ENCODE results near the gene TARBP1.

- PRO-cap, result no peak
These were observed 14.8 kb downstream of the DISC1 start for GRCh38 chr1:231641301-231641829.

DNA sequence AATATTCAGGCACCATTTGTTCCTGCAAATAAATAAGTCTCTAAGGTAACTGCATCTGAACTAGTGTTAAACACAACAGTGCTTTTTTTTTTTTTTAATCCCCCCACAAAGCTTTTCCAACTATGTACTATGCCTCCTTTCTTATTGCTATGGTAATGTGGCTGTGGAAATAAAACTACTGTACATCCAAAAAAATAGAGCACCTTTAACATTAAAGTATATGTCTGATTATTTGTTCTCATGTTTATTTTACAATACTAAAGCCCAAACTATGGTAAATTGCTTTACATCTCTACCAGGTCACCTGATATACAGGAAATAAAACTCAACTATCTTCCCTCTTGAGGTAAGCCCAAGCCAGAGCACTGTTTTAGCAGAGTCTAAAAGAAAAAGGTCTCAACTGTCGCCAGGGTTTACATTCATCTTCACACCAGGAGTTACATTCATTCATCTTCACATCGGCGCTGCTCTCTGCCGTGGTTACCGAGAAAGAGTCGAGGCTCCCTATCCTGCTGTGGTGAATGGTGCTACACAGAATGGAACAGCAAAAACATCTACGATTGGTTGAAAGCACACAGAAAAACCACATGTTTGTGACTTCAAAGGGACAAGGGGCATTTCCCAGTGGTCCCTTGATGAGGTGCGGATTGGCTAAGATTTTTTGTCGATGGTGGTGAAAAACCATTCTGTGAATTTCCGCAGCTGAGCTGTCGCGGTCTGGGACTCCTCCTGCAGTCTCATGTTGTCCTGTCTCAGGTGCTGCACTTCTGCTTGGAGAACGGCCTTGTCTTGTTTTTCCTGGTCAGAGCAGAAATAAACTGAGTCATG lies 231.2 kb downstream of the SIPA1L2 start:
- PRO-cap, result no peak

GRCh38 chr1:232415421-232415847 lies 214.5 kb downstream of the SIPA1L2 start:
- PRO-cap, result no peak

- PRO-cap, result bidirectional peak, plus-strand start at chr1:232578924, minus-strand start at chr1:232578701
These were observed 51.3 kb downstream of the SIPA1L2 start for GRCh38 chr1:232578411-232579250.

- PRO-cap, result no peak
These were observed 39.6 kb downstream of the SIPA1L2 start for GRCh38 chr1:232590427-232590734.

- PRO-cap, result no peak
These were observed 33.7 kb downstream of the SIPA1L2 start for GRCh38 chr1:232596160-232596732.

GRCh38 chr1:232764940-232765402 lies 40.2 kb upstream of the MAP10 start:
- PRO-cap, result no peak

DNA sequence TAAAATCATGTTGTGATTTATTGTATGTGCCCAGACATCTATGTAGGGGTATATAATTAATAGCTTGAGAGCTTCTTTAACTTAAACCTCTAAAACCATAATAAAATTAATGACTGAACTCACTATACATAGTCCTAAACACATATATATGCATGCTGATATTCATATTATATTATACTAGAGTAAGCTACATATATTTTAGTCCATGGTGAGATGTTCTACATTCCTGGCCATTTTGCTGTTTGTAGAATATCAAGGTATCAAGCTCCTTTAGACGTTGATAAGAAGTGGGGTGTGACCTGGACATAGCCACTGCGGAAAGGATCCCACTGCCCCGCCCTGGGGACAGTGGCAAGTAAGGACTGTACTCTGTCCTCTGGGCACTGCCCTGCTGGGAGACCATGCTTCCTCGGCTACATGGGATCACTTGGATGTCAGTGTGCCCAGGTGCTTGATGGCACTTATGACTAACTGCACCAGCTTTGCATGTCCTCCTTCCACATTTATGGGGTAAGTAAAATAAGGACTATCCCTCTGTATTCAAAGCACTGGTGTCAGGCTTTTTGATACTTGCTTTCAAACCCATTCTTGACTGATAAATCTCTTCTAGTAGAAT lies 46.3 kb upstream of the NTPCR start:
- PRO-cap, result no peak

DNA sequence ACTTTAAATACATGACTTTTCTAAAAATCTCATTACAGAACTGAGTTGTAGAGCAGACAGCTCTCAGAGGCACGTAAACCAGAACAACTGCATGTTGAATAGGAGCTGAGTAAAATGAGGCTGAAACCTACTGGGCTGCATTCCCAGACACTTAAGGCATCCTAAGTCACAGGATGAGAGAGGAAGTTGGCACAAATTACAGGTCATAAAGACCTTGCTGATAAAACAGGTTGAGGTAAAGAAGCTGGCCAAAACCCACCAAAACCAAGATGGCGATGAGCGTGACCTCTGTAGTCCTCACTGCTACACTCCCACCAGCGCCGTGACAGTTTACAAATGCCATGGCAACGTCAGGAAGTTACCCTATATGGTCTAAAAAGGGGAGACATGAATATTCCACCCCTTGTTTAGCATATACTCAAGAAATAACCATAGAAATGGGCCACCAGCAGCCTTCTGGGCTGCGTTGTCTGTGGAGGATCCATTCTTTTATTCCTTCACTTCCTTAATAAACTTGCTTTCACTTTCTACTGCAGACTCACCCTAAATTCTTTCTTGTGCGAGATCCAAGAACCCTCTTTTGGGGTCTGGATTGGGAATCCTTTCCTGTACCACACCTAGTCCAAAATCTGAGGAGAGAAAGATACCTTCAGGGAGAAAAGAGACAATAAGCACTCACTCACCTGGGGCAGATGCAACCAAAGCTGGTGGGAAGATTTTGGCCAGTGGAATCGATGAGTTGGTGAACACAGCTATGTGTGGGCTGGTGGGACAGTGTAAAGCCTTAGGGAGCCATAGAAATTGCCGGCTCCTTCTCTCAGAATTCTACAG lies 157.5 kb downstream of the NTPCR start:
- PRO-cap, result no peak

DNA sequence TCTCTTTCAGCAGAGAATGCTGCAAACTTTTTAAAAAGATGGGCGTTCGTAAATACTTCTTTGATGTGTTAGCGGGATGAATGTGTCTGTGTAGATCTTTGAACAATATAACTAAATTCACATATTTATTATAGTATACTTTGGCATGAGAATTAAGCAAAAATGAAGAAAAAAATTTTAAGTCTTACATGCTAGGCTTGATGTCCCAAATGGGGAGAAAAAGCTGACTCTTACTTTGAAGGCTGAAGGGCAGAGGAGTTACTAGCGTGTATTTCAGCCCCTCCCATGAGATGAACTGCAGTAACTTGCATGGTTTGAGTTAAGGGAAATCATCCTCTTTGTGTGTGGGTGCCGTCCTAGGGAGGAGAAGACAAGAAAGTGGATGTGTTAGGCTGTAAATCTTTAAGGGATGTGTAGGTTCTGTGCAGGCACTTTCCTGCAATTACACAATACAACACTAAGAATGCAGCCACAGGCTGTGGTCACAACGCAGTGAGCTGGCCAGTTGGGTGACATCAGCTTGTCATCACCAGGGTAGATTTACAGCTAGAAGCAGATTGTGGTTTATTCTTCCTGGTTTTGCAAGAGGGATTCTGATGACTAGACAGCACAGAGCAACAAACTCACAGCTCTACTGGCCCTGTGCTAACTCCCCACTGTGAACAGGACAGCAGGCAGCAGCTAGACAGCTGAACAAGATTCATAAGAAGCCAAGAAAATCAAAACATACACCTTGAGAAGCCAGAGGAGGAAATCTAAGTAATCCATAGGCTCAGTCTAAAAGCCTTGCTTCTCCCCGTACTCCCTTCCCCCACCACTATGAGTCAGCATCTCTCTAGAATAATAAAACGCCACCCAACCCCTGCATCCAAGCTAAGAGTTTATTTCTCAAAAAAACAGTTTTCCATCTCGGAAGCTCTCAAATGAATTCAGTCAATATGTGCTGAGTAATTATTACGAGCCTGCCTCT lies 162.5 kb downstream of the NTPCR start:
- PRO-cap, result unidirectional peak, plus-strand start at position 584 of the sequence

GRCh38 chr1:233113581-233114108 lies 163.2 kb downstream of the NTPCR start:
- PRO-cap, result no peak

GRCh38 chr1:233343279-233343651 lies 15.7 kb downstream of the MAP3K21 start:
- PRO-cap, result no peak

- PRO-cap, result no peak
These were observed 55.0 kb downstream of the KCNK1 start for GRCh38 chr1:233668776-233669382.

DNA sequence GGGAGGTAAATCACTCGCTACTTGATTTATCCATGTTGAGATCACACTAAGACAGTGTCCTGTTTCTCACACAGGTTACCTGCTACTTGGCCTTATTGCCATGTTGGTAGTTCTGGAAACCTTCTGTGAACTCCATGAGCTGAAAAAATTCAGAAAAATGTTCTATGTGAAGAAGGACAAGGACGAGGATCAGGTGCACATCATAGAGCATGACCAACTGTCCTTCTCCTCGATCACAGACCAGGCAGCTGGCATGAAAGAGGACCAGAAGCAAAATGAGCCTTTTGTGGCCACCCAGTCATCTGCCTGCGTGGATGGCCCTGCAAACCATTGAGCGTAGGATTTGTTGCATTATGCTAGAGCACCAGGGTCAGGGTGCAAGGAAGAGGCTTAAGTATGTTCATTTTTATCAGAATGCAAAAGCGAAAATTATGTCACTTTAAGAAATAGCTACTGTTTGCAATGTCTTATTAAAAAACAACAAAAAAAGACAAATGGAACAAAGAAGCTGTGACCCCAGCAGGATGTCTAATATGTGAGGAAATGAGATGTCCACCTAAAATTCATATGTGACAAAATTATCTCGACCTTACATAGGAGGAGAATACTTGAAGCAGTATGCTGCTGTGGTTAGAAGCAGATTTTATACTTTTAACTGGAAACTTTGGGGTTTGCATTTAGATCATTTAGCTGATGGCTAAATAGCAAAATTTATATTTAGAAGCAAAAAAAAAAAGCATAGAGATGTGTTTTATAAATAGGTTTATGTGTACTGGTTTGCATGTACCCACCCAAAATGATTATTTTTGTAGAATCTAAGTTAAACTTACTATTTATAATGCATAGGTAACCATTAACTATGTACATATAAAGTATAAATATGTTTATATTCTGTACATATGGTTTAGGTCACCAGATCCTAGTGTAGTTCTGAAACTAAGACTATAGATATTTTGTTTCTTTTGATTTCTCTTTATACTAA lies 57.6 kb downstream of the KCNK1 start:
- PRO-cap, result no peak

GRCh38 chr1:234356513-234357545 lies 16.4 kb upstream of the COA6 start:
- PRO-cap, result no peak

DNA sequence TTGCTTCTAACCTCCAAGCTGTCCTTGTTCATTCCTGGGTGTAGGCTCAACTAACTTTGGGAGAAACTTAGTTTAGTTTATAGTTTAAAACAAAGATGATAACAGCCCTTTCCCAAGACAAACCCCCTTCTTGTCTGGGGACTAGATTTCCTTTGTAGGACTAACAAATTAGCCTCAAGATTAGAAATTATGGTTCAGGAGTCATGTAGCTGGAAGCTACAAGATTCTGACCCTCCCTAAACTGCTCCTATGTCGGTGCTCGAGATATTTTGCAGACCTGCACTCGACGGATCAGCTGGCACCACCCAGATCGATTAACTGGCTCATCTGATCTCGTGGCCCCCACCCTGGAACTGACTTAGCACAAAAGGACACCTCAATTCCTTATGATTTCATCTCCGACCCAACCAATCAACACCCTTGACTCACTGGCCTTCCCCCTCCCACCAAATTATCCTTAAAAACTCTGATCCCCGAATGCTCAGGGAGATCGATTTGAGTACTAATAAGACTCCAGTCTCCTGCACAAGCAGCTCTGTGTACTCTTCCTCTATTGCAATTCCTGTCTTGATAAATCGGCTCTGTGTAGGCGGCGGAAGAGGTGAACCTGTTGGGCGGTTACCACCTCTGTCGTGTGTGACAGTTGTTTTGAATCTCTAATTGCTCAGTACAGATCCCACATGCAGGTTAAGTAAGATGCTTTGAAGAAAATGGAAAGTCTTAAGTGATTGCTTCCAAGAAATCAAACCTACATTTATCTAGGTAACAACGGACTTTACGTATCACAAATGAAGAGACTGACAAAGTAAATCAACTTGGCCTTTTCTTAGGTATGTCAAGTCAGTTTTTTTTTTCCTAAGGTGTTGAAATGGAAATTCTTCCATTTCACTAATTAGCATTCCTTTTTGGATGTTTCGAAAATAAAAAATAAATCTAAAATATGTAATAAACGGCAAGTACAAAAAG lies 35.3 kb downstream of the COA6 start:
- PRO-cap, result bidirectional peak, plus-strand start at position 659 of the sequence, minus-strand start at position 561 of the sequence

- PRO-cap, result unidirectional peak, minus-strand start at chr1:234479105; unidirectional peak, minus-strand start at chr1:234479137; unidirectional peak, minus-strand start at chr1:234479178
These were observed at the start of gene TARBP1 for GRCh38 chr1:234479028-234479493. Gene TARBP1 (minus strand): TSS chr1:234479179.

- PRO-cap, result no peak
These were observed 21.2 kb upstream of the TARBP1 start for GRCh38 chr1:234500176-234500567.

DNA sequence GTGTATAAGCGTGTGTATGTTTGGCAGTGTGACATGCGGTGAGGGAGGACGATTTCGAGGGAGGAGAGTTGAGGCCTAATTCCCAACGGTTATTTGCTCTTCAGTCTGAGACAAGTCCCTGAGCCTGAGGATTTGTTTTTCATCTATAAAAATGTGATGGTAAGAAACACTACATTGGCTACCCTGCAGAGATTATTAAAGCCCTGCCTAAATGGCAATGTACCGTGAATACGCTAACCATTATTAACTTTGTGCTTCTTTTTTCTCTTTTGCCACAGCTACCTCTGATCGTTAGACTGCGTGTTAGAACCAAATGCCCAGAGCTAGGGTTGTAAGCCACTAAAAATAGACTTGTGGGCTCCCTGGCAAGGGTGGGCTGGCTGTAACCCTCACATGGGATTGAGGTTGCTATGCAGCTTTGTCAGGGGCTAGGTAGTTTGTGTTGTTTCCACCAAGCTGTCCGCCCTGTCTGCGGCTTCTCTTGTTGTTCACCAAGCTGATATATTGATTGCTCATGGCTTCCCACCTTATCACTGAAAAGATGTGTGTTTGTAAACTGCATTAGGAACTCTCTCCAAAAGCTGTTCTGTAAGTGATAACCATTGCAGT lies 41.8 kb upstream of the TARBP1 start:
- PRO-cap, result no peak

GRCh38 chr1:234527902-234528562 lies 49.1 kb upstream of the TARBP1 start:
- PRO-cap, result bidirectional peak, plus-strand start at chr1:234528324, minus-strand start at chr1:234528192